Ovary (tissue), 7 donors: ENCODE measurements around a stretch of chr5.

DNA sequence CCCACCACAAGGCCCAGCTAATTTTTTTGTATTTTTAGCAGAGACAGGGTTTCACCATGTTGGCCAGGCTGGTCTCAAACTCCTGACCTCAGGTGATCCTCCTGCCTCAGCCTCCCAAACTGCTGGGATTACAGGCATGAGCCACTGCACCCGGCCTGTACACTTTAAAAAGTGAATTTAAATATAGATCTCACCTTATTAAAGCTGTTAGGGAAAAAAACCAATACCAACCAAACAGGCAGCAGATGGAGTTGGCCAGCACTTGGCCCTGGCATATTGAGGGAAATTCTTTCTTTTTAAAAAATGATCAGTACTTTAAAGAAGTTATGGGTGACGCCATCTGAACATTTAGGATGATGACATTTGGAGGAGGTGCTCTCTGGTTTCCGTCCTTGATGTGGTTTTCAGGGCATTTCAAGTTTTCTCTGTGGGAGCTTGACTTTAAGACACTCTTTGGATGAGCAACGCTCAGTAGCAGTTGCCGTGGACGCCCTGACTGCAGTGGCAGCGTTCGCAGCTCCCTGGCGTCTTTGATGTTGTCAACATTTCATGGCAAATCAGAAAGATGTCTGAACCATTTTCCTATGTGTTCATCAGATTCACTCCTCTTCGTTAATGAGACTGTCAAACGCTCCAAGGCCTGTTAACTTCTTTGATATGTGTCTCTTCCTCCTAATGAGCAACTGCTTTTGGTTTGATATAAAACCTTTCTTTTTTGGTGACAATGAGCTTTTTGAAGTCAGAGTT lies 86.0 kb downstream of the ZNF354C start:
- PRO-cap, 7 experiments = no peak in any of the 7 experiments
- RAMPAGE, long total RNA, 2 experiments = no peak in any of the 2 experiments

- PRO-cap, 7 experiments = no peak in any of the 7 experiments
- RAMPAGE, long total RNA, 2 experiments = no peak in any of the 2 experiments
Measured at GRCh38 chr5:179574996-179575615, 24.8 kb downstream of the RUFY1 start.

DNA sequence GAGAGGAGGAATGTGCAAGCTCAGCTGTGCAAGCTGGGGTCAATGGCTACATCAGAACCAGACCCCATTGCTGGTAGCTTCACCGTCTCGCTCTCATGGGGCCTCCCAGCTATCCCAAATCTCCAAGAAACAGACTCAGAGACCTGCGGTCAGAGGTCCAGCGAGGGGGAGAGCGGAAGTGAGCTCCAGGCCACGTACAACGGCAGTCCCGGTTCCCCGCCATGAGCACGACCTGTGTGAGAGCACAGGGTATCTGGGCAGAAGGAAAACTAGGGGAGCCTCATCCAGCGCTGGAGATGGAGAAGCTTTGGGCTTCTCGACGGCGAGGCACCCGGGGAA lies 23.3 kb downstream of the CBY3 start:
- PRO-cap, 7 experiments = no peak in any of the 7 experiments
- RAMPAGE, long total RNA, 2 experiments = no peak in any of the 2 experiments

DNA sequence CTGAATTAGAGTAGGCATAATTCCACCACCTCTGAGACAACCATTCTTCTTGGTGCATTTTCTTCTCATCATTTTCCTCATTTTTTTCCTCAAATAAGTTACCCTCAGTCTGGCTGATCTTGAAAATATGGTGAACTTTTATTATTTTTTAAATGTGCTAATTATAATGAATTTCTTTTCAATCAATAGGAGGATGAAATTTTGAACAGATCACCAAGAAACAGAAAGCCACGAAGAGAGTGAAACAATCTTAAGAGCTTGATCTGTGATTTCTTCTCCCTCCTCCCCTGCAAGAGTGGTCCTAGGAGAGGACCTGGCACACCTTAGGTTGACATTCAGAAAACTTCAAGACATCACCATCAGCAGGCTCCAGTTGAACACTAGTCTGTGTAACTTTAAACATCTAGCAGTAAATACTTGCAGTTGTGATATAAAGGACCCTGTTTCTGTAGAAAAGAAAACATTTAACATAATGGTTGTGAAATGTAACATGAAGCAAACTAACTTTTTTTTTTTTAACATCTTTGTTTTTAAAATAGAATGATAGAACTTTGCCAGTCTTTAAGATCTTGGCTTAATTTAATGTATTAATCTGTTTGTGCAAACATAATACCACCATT lies 4.1 kb upstream of the MAML1 start:
- PRO-cap, 7 experiments = no peak in any of the 7 experiments
- RAMPAGE, long total RNA, 2 experiments = no peak in any of the 2 experiments

- PRO-cap, 7 experiments = peak in 7 of 7 experiments; most common plus-strand start chr5:179796327 (in 5); most common minus-strand start chr5:179796236 (in 6)
- RAMPAGE, long total RNA, 2 experiments = no peak in any of the 2 experiments
Measured at GRCh38 chr5:179795719-179796449, 2.1 kb downstream of the LTC4S start.

- PRO-cap, 7 experiments = no peak in any of the 7 experiments
- RAMPAGE, long total RNA, 2 experiments = start-site peak on the plus strand in 1 of 2 experiments, at chr5:179796928-179797017 at its widest, 5 reads per replicate
Measured at GRCh38 chr5:179796868-179797227, 3.1 kb downstream of the LTC4S start.

GRCh38 chr5:179913849-179914720 lies 6.4 kb upstream of the TBC1D9B start:
- PRO-cap, 7 experiments = no peak in any of the 7 experiments
- RAMPAGE, long total RNA, 2 experiments = no peak in any of the 2 experiments

- PRO-cap, 7 experiments = no peak in any of the 7 experiments
- RAMPAGE, long total RNA, 2 experiments = no peak in any of the 2 experiments
Measured at GRCh38 chr5:180000059-180000862, 71.3 kb downstream of the RNF130 start.

DNA sequence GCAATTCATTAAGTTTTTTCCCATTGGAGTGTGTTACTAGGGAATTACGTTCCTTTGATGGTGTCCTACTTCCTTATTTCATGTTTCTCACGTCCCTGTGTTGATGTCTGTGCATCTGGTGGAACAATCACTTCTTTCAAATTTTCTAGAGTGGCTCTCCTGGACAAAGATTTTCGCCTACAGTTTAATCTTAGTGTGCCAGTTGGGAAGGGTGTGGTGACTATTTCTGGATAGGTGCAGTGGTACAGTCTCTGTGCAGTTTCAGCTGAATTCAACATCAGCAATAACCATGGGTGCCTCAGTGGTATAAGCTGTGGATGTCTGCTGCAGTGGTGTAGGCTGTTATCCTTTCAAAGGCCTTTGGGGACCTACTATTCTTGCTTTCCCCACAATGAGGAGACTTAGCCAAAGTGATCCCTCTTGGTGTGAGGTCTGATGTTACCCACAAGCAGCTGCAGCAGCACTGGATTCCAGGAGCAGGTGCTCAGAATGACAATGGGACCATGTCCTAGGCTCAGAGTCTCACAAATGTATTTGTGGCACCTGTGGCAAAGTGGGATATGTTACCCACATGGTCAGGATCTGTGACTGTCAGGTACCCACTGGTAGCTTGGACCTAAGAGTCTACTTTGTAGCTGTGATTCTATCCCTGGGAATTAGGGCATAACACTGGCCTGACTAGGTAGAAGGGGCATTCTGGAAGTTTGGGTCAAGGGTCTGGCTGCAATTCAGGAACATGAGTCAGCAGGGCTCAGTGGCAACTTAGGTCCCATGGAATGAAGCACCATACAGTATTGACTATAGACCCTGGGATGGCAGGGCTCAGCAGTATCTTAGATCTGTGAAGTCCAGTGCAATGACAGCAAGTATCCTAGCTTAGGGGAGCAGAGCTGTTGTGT lies 70.4 kb downstream of the RNF130 start:
- PRO-cap, 7 experiments = no peak in any of the 7 experiments
- RAMPAGE, long total RNA, 2 experiments = no peak in any of the 2 experiments

- PRO-cap, 7 experiments = no peak in any of the 7 experiments
- RAMPAGE, long total RNA, 2 experiments = no peak in any of the 2 experiments
Measured at GRCh38 chr5:180041460-180041820, 30.1 kb downstream of the RNF130 start.

DNA sequence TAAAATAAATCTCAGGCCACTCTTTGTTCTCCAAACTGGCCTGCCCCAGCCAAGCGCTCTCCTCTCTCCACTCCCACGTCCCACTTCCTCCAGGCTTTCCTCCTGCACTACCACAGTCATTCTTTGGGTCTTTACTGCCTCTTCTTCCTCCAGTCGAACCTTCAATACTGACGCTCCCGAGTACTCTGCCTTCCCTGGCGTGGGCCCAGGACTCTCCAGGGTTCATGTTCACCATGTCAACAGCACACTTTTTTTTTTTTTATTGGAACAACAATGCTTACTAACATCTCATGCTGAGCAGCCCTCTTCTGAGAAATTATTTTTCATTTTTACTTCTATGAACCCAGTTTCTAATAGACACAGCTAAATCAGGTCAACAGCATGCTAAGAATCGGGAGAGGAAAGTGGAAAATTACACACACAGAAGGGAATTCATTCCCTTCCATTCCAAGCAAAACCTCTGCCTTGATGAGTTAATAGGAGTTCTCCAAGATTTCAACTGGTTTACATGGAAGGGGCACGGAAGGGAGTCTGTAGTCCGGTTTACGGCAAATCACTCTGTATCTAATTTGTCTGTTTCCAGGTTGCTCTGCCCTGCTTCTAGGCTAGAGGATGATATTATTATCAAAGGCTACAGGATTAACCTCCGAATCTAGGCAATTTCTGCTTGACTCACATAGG lies 23.7 kb downstream of the RNF130 start:
- PRO-cap, 7 experiments = no peak in any of the 7 experiments
- RAMPAGE, long total RNA, 2 experiments = no peak in any of the 2 experiments

DNA sequence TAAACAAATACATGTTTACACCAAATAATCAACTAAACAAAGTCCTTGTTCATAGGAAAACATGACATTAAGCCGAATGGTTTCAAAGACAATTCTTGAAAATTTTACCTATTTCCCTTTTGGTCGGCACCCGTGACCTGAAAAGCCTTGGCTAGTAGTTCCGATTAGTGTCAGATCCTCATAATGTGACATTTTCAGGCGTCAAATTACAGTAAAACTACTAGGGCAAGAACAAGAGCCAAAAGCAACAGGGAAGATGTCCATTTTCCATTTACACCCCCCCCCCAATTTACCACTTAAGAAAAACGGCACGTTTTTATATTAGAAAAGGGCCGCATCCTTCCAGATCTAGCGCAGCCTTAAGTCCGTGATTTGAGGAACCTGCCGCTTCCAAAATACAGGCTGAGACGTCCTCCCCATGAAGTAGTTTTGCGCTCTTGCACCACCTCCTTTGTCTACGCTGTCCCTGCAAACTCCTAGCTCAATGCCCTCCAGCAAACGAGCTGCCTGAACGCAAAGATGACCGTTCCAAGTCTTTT lies 784 bp downstream of the RNF130 start:
- PRO-cap, 7 experiments = peak in 2 of 7 experiments; most common plus-strand start position 450 of the sequence (in 1); most common minus-strand start position 483 of the sequence (in 1)
- RAMPAGE, long total RNA, 2 experiments = no peak in any of the 2 experiments

DNA sequence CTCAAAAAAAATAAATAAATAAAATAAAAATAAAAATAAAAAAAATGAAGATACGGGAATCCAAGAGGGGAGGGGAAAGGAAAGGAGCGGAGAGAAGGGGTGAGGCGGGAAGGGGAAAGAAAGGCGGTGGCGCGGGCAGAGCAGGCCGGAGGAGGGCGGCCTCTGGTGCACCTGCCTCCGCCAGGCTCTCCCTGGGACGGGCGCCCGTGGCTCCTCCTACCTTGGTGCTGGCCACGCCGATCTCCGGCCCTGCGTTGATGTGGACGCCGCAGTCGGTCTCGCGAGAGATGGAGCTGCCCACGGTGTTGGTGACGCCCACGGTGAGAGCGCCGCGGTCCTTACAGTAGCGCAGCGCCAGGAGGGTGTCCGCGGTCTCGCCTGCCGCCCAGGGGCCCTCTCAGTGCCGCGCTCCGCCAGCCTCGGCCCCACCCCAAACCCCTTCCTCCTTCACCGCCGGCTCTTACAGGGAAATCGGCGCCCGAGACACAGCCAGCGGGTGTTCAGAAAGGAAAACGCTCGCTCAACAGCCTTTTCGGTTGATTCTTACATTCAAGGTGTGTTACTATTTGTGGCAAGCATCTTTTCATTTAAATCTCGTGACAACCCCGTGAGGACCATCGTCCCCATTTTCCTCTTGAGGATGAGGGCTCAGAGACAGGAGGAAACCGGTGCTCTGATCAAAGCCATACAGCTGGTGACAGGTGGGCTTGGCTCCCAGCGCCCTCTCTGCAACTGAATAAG lies 21.9 kb upstream of the MAPK9 start:
- PRO-cap, 7 experiments = peak in 2 of 7 experiments; most common plus-strand start position 341 of the sequence (in 1); most common minus-strand start position 193 of the sequence (in 1)
- RAMPAGE, long total RNA, 2 experiments = no peak in any of the 2 experiments

- PRO-cap, 7 experiments = no peak in any of the 7 experiments
- RAMPAGE, long total RNA, 2 experiments = start-site peak on the plus strand in 1 of 2 experiments, at chr5:180500799-180501228 at its widest, 5 reads per replicate
Measured at GRCh38 chr5:180500409-180501857, 6.8 kb downstream of the CNOT6 start.

DNA sequence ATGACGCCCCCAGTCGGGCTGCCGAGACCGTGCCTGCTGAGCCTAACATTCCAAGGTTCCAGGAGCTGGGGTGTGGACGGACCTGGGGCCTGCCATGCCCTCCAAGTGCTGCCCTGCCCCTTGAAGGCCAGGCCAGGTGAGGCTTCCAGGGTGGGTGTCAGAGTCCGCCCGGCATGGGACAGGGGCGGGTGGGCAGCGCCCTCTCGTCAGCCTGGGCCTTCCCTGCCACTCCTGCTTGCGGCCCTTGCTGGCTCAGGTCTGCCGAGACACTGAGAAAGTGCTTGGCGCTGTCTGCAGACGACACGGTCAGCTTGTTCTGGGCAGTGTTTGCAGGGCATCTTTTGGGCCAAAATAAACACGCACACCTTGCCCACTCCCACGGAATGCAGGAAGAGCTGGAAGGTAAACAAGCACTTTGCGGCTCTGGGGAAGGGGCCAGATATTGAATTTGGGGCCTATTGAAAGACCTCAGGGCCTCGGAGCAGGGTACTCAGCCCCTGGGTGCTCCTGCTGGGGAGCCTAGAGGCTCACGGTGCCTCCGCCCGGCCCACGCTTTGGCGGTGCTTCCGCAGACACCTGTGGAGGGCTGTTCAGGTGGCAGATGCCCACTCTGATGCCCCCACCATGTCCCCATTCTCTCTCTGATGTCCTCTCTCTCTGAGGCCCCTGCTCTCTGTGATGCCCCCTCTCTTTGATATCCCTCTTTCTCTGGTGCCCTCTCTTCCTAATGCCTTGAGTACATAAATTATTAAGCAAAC lies 4.3 kb upstream of the SCGB3A1 start:
- PRO-cap, 7 experiments = no peak in any of the 7 experiments
- RAMPAGE, long total RNA, 2 experiments = no peak in any of the 2 experiments

- PRO-cap, 7 experiments = no peak in any of the 7 experiments
- RAMPAGE, long total RNA, 2 experiments = no peak in any of the 2 experiments
Measured at GRCh38 chr5:180787056-180787530, 15.5 kb downstream of the MGAT1 start.

DNA sequence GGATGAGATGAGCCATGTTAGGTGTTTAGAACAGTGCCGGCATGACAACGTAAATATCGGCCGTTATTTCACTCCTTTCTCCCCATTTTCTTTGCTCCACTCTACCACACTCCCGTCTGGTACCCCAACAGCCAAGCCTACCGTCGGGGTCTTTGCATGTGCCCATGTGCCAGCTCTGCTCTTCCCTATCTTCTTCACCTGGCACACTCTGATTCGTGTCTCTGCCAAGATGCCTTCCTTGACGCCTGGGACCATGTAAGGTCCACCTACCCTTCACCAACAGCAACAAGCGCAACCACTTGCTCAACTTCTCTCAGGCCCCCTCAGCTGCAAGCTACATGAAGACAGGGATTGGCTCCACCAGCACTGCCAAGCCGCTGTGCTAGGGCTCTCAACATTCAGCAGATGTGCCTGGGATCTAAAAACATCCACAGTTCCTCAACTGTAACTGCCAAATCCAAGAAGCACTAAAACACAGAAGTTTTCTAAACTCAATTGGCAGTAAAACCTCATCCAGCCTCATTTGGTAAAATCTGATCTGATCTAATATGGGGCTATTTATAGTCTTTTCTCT lies 4.4 kb downstream of the MGAT1 start:
- PRO-cap, 7 experiments = no peak in any of the 7 experiments
- RAMPAGE, long total RNA, 2 experiments = no peak in any of the 2 experiments

GRCh38 chr5:180820317-180820682 lies 17.7 kb upstream of the MGAT1 start:
- PRO-cap, 7 experiments = peak in 6 of 7 experiments; most common plus-strand start chr5:180820507 (in 5); most common minus-strand start chr5:180820376 (in 6)
- RAMPAGE, long total RNA, 2 experiments = no peak in any of the 2 experiments

GRCh38 chr5:180866247-180867005 lies 5.3 kb upstream of the ZFP62 start:
- PRO-cap, 7 experiments = no peak in any of the 7 experiments
- RAMPAGE, long total RNA, 2 experiments = no peak in any of the 2 experiments

DNA sequence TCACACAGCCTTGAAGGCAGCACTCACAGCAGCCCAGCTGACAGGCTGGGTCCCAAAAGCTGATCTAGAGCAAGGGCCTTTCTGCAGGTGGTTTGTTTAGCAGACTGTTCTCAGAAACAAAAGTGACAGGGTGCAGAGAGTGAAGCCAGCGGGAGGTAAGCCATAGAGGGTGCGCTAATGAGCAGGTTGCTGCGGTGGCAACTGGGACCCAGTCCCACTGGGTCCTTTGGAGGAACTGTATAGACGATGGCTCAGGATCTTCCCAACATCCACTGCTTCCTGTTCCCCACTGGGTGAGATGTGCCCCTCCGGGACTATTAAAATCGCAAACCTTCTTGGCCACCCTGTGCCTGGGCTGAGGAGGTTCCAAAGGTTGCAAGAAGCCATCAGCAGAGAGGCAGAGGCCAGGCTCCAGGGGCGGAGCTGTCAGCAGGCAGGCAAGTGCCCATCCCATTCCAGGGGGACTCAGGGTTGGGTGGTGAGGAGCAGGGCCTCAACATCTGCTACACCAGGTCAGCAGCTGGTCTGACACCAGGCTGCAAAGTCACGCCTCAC lies 2.1 kb downstream of the BTNL3 start:
- PRO-cap, 7 experiments = no peak in any of the 7 experiments
- RAMPAGE, long total RNA, 2 experiments = no peak in any of the 2 experiments